Skeletal muscle tissue (tissue), 7 donors: ENCODE data around the gene ADARB2.

DNA sequence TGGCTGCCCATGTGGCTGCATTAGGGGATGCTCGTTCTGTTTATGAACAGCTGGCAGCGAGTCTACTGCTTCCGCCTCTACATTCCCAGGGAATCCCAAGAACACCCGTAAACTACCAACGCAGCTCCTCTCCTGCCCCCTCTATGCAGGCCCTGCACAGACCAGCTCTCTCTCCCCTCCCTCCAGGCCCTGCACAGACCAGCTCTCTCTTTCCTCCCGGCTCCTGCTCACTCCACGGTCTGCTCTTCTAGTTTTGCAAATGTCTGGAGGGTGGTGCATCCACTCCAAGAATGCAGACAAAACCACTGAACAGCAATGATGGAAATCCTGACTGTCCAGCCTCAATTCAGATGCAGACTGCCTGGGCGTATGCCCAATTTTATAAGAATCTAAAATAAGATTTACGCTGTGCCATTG is 234.5 kb downstream of the ZMYND11 start:
- PRO-cap, 3 experiments = no peak in any of the 3 experiments
- RAMPAGE, long total RNA = no peak
- RRBS, 2 experiments = no CpG with 5 or more reads among the region's 9 CpGs

DNA sequence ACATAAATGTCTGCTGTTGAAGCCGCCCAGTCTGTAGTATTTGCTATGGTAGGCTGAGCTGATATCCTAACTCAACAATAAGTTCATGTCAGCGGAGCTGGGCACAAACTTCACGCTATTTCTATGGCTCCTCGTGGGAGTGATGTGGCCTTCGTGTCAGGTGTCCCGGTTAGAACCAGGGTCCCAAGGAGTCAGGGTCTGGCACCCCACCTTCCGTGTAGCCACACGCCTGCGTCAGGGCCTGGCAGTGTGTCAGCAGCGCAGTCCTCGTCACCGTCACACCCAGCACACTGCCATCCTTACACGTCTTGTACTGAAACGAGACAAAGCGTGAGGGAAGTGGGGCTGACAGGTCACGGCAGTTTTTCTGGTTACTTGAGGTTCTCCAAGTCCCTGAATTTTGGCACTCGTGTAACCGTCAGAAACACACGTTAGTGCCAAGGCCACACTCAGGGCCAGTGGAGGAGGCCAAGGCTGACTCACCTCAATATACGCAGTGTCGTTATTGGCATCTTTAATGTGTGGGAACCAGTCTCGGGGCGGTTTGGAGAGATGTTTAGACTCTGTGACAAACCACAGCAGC is 254.6 kb downstream of the ZMYND11 start:
- PRO-cap, 3 experiments = no peak in any of the 3 experiments
- RAMPAGE, long total RNA = no peak
- RRBS, 2 experiments = no CpG with 5 or more reads among the region's 23 CpGs

- PRO-cap, 3 experiments = no peak in any of the 3 experiments
- RAMPAGE, long total RNA = no peak
- RRBS, 2 experiments = no CpG with 5 or more reads among the region's 29 CpGs
Observed at GRCh38 chr10:415639-416409, 273.6 kb downstream of the DIP2C start.

- PRO-cap, 3 experiments = no peak in any of the 3 experiments
- RAMPAGE, long total RNA = no peak
- RRBS, 2 experiments = 77% methylated on average over 2 of the region's 3 CpGs; no CpG with 5 or more reads in 1 of the 2 experiments
Observed at GRCh38 chr10:443395-443858, 246.0 kb downstream of the DIP2C start.

DNA sequence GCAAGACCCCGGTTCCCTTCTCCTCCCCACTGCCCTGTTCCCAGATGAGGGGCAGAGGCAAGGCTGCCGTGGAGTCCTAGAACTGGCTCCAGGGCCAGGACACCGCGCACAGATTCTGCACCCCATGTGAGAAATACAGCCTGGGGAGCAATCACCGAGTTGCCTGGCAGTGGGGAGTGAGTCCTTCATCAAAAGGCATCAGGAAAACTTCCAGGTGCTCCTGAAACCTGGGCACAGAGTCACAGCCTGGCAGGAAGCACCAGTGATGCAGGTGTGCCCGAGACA is 134.9 kb downstream of the DIP2C start:
- PRO-cap, 3 experiments = no peak in any of the 3 experiments
- RAMPAGE, long total RNA = no peak
- RRBS, 2 experiments = no CpG with 5 or more reads among the region's 6 CpGs

- PRO-cap, 3 experiments = no peak in any of the 3 experiments
- RAMPAGE, long total RNA = no peak
- RRBS, 2 experiments = no CpG with 5 or more reads among the region's 21 CpGs
Observed at GRCh38 chr10:614694-615332, 74.7 kb downstream of the DIP2C start.

GRCh38 chr10:642138-642749 is 47.2 kb downstream of the DIP2C start:
- PRO-cap, 3 experiments = no peak in any of the 3 experiments
- RAMPAGE, long total RNA = no peak
- RRBS, 2 experiments = no CpG with 5 or more reads among the region's 15 CpGs

- PRO-cap, 3 experiments = no peak in any of the 3 experiments
- RAMPAGE, long total RNA = no peak
- RRBS, 2 experiments = no CpG with 5 or more reads among the region's 18 CpGs
Observed at GRCh38 chr10:661702-662373, 27.6 kb downstream of the DIP2C start.

DNA sequence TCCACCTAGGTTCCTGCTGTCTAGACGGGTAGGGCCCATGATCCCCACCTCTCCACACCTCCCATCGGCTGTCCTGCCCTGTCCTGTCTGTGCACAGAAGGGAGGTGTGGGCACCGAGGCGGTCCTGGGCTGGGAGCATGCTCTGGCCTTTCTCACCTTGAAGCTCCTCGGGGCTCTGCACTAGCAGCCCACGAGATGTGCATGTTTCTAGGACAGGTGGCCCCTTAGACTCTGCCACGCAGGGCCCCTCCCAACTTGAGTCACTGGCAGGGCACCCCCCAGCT is 113.9 kb upstream of the DIP2C start:
- PRO-cap, 3 experiments = no peak in any of the 3 experiments
- RAMPAGE, long total RNA = no peak
- RRBS, 2 experiments = no CpG with 5 or more reads among the region's 7 CpGs

- PRO-cap, 3 experiments = no peak in any of the 3 experiments
- RAMPAGE, long total RNA = no peak
- RRBS, 2 experiments = no CpG with 5 or more reads among the region's 5 CpGs
Observed at GRCh38 chr10:878940-879424, 52.5 kb downstream of the LARP4B start.

DNA sequence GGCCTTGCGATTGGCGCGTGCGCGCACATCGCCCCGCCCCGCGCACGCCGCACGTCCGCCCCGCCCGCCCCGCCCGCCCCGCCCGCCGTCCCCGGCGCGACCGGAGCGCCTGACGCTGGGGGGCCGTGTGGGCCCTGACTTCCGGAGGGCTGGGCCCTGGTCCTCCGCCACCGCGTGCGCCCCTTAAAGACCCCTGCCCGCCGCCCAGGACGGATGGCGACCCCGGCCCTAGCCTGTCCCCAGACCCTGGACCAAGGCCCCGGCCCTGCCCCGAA is 346 bp upstream of the LARP4B start:
- PRO-cap, 3 experiments = peak in 3 of 3 experiments; most common plus-strand start position 115 of the sequence (in 2)
- RAMPAGE, long total RNA = no peak
- RRBS, 2 experiments = 2% methylated on average over 15 of the region's 39 CpGs

DNA sequence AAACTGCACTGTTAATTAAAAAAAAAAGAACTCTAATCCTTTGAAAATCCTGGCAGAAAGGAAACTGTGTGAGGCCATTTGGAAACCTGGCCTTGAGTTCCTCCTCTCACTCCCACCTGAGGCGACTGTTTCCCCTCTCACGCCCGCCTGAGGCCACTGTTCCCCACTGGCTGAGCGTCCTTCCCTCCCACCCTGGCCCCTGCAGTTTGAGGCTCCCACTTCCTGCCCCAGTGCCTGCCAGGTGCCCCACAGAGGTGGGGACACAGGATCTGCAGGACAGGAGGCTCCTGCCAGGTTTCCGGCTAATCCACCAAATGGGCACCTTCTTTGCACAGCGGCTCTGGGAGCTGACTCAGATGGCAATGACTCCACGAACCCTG is 24.3 kb upstream of the LARP4B start:
- PRO-cap, 3 experiments = no peak in any of the 3 experiments
- RAMPAGE, long total RNA = no peak
- RRBS, 2 experiments = no CpG with 5 or more reads among the region's 7 CpGs

DNA sequence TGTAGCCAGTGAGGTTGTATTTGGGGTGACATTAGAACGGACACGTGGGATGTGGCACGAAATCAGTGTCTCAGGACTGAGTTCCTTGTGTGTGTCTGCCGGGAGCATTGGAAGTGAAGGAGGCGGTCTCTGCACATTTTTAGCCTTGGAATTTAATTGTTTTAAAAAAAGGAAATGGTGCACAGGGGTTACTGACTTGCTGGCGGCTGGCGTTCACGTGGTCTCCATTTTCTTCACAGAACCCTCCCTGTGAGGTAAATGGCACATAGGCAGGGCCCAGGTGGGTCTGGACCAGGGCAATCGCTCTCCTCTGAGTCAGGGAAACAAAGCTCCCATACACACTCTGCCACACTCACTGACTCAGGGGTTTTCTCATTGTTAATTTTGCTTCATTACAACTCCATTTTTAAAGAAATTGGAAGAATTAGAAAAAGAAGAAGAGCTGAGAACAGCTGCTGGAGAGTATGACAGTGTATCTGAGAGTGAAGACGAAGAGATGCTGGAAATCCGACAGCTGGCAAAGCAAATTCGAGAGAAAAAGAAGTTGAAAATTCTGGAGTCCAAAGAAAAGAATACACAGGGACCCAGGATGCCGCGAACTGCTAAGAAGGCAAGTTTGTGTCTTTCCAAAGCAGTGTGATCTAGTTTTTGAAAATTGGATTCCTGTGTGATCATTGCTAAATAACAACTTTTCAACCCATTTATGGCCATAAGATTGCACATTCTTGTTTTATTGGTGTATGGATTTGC is 13.4 kb downstream of the IDI2 start:
- PRO-cap, 3 experiments = no peak in any of the 3 experiments
- RAMPAGE, long total RNA = no peak
- RRBS, 2 experiments = no CpG with 5 or more reads among the region's 14 CpGs

DNA sequence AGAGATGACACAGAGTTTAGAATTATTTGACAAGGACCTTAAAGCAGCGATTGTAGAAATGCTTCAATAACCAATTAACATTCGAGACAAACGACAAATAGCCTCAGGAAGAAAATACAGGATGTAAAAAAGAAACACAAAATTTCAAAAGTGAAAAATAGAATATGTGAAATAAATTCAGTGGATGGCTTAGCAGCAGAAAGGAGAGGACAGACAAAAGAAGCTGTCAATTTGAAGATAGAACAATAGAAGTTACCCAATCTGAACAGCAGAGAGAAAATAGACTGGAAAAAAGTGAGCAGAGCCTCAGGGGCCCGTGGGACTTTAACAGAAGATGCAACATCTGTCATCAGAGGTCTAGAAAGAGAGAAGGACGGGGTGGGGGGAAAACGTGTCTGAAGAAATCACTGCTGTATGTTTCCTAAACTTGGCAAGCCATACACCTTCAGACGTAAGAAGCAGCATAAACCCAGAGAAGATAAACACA is 7.8 kb downstream of the WDR37 start:
- PRO-cap, 3 experiments = no peak in any of the 3 experiments
- RAMPAGE, long total RNA = no peak
- RRBS, 2 experiments = no CpG with 5 or more reads among the region's 7 CpGs

DNA sequence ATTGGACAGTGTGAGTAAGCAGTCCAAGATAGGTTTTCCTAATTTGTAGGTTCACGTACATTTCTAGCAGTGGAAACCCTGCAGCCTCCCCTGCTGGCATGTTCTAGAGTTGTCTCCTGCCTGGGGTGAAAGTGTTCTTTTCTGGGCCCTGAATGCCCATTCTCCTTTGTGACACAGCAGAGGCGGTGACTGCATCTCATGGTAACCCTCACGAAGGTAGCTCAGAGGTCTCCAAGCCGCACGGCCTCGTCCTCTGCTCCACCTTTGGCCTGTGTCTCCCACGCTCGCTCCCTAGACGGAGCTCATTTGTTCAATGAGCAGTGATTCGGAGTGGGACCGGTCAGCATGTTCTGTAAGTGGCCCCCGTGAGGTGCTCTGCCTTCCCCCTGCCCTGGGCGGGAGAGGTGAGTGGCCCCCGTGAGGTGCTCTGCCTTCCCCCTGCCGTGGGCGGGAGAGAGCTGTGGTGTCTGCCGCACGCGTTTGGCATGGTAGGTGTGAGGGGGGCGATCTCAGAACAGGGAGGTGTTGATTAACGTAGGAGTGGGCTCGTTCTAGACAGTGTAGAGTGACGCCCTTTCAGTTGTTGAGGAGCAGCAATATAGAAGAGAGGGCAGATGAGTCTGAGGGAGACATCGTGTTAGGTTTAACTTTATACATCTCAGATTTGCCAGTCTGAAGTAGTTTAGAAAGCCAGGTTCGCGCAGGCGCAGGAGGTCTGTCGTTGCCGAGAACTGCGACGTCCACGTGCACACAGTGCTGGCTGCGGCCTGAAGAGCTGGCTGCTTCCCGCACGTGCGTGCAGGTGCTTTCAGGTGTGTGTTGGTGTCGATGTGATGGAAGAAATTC is 18.2 kb downstream of the WDR37 start:
- PRO-cap, 3 experiments = no peak in any of the 3 experiments
- RAMPAGE, long total RNA = no peak
- RRBS, 2 experiments = no CpG with 5 or more reads among the region's 37 CpGs

- PRO-cap, 3 experiments = no peak in any of the 3 experiments
- RAMPAGE, long total RNA = no peak
- RRBS, 2 experiments = no CpG with 5 or more reads among the region's 27 CpGs
Observed at GRCh38 chr10:1093955-1095545, 38.4 kb downstream of the WDR37 start.

GRCh38 chr10:1359468-1359882 is 303.3 kb downstream of the WDR37 start:
- PRO-cap, 3 experiments = no peak in any of the 3 experiments
- RAMPAGE, long total RNA = no peak
- RRBS, 2 experiments = 78 to 81% methylated on average over 4 of the region's 16 CpGs

GRCh38 chr10:1420427-1421403 is 316.6 kb downstream of the ADARB2 start:
- PRO-cap, 3 experiments = no peak in any of the 3 experiments
- RAMPAGE, long total RNA = no peak
- RRBS, 2 experiments = 6 to 10% methylated on average over 2 of the region's 28 CpGs

GRCh38 chr10:1737115-1738168 is at the start of gene ADARB2:
Gene ADARB2 (minus strand): TSS chr10:1737525.
- PRO-cap, 3 experiments = no peak in any of the 3 experiments
- RAMPAGE, long total RNA = no peak
- RRBS, 2 experiments = 2 to 3% methylated on average over 14 of the region's 60 CpGs

DNA sequence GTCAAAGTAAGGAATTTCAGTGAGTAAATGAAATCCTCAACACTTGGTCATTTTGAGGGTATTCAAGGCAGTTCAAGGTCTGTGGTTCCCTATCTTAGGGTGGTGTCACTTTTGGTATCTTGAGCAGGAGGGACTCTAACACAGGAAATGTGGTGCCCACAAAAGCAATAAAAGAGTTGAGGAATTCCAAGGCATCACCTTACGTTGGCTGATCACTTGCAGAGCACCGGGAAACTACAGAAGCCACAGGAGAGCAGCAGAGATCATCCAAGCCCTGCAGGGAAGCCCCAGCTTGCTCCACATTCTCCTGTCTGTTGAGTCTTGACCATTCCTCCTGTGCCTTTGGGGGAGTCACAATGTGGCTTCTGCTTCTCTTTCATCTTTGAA is 565.8 kb upstream of the ADARB2 start:
- PRO-cap, 3 experiments = no peak in any of the 3 experiments
- RAMPAGE, long total RNA = no peak
- RRBS, 2 experiments = no CpG with 5 or more reads among the region's 2 CpGs